Fibroblast of villous mesenchyme (primary cell): Measurements from ENCODE around the gene VPS33B.

DNA sequence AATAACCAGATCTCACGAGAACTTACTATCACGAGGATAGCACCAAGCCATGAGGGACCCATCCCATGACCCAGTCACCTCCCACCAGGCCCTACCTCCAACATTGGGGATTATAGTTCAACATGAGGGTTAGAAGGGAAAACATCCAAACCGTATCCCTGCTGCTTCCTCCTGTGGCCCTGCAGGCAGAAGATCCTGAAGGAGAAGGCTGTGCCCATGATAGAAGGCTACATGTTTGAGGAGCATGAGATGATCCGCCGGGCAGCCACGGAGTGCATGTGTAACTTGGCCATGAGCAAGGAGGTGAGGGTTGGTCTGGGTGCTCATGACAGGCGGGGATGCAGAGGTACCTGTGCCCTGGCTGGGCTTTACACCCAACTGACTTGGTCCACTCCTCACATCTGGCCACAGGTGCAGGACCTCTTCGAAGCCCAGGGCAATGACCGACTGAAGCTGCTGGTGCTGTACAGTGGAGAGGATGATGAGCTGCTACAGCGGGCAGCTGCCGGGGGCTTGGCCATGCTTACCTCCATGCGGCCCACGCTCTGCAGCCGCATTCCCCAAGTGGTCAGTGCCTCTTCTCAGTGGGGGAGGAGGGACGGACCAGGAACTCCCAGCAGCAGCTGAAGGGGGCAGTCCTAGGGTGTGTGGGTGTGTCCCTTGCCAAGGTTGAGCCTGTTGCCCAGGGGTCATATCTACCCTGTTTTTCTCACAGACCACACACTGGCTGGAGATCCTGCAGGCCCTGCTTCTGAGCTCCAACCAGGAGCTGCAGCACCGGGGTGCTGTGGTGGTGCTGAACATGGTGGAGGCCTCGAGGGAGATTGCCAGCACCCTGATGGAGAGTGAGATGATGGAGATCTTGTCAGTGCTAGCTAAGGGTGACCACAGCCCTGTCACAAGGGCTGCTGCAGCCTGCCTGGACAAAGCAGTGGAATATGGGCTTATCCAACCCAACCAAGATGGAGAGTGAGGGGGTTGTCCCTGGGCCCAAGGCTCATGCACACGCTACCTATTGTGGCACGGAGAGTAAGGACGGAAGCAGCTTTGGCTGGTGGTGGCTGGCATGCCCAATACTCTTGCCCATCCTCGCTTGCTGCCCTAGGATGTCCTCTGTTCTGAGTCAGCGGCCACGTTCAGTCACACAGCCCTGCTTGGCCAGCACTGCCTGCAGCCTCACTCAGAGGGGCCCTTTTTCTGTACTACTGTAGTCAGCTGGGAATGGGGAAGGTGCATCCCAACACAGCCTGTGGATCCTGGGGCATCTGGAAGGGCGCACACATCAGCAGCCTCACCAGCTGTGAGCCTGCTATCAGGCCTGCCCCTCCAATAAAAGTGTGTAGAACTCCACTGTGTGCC, 1.5 kb upstream of the RCCD1 start:
- CAGE, long polyA plus RNA: no peak

DNA sequence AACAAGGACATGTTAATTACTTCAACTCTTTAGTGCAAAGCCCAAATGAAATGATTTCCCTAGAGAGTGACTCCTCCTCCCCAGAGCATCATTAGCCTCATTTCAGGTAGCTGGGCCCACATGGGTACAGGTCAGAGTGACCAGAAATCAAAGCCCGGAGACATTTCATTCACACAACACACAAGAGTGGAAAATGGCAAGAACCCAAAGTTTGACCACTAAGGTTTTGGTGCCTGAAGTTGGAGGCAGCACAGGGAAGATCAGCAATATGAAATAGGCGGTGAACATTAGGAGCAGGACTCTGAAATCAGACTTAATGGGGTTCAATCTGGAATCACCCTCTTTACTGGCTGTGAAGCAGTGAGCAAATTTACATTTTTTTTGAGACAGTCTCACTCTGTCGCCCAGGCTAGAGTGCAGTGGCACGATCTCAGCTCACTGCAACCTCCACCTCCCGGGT, 19.6 kb downstream of the PRC1 start:
- CAGE, long polyA plus RNA: no peak

DNA sequence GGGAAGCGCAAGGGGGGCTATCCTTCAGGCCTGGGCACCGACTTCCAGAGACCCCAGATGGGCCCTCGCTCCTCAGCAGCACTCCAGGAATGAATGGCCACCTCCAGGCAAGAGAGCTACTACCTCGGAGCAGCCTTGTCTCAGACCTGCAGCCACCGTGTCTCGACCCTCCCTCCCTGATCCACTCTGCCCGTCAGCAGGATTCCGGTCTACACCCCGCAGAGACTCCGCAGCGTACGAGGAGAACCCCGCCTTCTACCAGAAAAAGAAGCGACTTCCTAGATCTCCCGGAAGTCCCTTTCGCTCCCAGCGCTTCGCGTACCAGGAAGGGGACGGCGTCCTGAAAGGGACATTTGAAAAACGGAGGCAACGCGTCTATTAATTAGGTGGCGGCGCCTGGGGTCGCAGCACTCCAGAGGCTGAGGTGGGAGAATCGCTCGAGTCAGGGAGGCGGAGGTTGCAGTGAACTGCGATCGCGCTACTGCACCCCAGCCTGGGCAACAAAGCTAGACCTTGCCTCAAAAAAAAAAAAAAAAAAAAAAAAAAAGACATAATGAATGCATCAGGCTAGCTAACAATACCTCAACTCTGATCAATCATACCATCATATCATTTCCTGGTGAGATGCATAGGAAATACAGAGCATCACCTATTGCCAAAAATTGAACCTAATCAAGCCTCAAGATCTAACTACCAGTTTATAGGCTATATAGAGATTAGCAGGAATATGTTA, at the start of gene VPS33B:
Gene VPS33B (minus strand): TSS at position 278 of the 733 bp plus-strand sequence.
- CAGE, long polyA plus RNA: no peak

DNA sequence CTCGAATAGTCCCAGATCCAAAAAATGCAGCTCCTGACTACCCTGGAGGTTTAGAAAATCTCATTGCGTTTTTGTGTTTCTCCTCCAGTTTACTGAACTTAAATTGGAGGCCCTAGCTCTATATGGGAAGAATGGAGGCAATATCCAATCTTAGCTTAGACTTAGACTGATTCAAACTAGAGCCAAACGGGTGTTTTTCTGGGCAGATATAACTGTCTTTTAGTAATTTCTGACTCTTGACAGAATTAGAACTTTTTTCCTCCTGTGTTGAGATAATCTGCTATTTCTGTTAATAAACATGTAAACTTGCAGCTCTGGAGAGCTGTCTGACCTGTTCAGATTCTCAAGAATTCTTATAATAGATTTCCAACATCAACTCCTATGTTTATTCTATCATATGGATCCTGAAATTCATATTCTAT, 357.2 kb upstream of the SLCO3A1 start:
- CAGE, long polyA plus RNA: no peak

- CAGE, long polyA plus RNA: no peak
These were observed 294.5 kb upstream of the SLCO3A1 start for GRCh38 chr15:91558921-91559523.

DNA sequence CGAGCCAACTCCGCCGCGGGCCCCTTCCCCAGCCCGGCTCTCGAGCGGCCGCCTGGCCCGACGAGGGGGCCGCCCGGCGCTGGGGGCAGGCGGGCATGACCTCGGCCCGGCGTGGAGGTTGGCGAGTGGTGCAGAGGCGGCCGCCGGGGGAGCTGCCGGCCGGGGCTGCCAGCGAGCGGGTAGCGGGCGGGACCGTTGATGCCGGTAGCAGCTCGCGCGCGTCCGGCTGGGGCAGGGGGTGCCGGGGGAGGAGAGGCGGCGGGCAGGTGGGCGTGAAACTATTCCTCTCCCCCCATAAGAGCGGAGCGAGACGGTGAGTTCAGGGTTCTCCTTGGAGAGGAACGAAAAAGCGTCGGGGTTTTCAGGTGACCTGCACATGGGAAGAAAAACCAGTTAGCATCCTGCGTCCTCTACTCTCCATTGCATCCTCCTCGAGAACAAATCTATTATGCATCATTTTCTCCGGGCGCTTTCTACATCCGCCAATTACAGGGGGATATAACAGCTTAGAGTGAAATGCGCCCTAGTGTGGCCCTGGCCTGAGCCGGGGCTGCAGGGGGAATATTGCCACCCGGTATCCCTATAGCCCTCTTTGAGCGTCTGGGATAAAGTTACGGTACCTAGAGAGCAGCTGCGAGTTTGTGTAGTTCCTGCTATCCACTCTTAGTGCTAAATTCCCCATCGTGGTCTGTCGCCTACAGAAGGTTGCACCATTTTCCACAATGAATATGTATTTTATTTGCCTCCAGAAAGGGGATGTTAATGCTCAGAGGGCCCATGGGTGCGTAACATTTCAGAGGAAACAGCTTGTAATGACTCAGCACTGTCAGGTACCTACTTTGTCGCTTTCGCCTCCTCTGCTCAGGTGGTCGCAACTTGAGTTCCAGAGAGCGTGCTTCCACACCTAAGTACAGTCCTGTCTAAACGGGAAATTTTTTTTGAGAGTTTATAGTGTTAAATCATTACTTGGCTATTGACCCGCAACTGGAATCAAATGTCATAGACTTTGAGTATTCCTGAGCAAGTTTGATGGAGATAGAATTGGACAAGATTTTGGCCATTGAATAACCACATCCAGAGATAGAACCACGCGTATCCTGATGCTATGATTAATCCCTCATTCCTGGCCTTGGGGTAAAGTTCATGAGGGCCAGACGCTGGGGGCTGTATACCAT, 977 bp downstream of the SLCO3A1 start:
- CAGE, long polyA plus RNA: no peak

DNA sequence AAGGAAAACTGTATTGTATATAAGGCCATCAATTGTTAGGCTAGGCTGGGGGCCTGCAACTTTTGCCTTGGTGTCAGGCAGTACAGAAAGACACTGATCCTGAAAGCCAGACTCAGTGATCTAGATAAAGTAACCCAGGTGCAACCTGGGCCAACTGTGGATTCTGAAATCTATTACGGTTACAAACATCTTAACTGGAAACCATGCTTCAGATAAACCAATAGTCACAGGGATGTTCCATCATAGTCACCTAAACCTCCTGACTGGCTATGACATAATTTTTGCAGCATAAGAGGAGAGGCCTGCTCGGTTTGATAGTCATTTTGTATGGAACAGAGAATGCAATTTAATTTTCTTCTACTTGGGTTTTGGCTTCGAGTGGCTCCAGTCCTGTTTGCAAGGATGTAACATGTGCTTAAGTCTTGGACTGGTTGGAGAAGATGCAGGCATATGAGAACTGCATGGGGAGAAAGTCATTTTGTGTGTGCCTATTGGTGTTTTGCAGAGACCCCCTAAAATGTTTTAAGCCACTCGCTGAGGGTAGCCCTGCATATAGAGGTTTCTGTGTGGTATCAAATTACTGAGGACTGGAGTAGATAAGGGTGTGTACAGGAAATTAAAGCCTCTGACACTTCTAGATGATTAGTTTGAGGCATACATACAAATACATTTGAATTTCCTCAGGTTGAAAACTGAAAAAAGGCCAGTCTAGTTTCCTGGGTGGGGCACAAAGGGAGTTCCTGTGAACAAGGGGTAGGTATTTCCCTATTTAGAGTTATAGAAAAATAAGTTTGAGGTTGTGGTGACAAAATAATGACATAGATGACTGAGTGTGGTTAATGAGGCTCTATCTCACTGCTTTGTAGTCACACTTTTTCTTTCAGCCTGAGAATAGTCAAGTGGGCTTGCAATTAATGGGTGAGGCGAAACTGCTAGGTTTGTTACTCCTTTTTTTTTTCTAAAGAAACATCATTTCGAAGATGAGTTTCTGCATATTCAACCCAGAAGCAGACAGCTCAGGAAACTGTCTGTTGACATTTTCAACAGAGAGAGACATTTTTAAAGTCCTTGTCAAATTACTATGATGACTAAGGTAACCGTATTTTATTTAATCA, 4.0 kb downstream of the SLCO3A1 start:
- CAGE, long polyA plus RNA: no peak

DNA sequence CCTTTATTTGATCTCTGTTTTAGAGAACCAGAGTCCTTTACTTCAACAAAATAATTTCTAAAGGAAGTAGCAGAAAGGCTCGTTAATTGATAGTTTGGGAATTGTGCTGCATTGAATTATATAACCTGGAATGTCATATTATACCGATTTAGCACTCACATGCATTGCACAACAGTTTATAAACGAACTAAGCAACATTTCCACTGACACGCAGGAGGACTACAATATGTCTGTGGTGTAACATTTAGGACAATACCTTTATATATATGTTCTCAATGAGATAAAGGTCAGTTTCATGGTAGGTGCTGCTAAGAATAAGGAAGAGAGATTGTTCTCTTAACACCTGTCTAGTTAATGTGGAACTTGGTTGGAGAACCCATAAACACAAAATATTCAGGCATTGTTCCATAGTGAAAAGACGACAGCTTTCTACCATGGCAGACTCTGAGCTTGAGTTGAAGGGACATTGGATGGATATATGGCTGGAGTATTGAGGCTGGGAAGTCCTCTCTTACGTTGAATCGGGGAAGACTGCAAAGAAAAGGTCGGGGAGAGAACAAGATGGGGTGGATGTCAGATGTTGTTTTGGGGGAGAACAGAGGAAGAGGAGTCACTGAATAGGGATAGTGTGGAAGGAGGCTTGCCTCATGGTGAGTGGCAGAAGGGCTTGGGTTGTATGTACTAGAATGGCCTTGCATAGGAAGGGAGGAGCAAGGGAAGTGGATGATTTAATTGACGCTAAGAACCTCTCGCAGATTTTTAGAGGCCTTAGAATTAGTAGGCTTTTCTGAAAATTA, 153.6 kb downstream of the SLCO3A1 start:
- CAGE, long polyA plus RNA: no peak

DNA sequence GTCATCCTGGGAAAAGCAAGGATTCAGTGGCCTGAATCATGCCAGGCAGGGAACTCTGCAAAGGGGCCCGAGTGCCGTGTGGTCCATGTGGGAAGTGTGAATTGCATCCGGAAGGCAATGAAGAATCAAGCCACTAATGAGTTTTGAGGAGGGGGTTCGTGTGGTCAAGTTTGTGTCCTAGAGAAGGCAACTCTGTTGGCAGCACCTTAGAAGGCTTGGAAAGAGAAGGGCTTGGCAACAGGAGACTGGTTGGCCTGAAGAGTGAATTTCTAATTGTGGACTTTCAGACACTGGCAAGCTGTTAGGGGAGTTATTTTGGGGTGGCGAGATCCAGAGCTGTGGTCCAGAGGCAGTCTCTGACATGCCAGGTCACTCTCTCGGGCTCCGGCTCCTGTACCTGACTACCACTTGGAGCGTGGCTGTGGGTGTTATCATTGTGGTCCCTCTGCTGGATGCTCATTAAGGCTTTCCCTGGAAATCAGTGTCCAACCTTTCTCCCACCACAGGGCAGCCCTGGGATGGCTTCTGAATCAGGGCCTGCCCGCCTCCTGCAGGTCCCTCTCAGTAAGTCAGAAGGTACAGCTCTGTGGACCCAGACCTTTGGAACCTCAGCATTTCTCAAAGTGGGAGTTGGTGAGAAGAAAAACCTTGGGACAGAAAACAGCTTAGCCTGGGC, 209.0 kb downstream of the SLCO3A1 start:
- CAGE, long polyA plus RNA: no peak

GRCh38 chr15:92088630-92089018, 235.1 kb downstream of the SLCO3A1 start:
- CAGE, long polyA plus RNA: no peak

DNA sequence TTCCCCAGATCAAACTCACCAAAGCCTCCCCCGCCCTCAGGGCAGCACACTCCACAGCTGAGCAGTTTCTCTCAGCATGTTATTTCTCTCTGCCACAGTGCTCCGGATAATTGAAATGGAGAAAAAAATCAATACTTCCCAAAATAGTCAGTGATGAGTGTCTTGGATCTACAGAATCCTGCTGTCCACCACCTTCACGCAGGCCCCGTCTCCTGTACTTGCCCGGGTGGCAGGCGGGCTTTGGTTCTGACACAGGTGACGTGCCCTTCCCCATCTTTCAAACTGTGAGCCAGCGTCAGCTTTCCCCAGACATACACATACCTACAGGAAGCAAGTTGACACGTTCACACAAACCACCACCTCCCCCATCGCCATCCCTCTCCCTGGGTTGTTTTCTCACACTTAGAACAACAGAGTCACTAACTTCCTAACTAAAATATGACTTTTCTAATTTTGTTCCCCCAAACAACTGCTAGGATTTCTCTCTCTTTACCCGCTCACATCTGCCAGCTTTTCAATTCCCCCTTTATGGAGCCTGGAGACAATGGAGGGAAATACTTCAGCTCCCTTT, 248.2 kb downstream of the SLCO3A1 start:
- CAGE, long polyA plus RNA: no peak

DNA sequence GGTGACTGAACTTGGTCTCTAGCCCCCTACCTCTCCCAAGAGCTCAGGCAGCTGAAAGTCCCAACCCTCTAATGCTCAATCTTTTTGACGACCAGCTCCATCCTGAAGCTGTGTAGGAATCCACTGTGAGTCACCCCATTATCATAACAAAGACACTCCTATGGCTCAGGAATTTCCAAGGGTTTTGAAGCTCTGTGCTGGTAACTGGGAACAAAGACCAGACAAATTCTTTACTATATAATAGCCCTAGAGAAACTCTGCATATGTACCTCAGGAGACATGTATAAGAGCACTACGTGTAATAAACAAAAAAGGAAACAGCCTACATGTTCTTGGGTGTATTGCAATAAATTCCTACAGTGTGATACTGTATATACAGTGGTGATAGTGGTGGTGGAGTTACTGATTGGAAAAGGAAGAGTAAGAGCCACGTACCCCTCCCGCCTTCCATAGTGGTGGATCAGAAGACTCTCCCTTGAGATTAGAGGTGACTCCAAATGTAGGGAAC, 116.6 kb downstream of the ST8SIA2 start:
- CAGE, long polyA plus RNA: no peak

- CAGE, long polyA plus RNA: no peak
These were observed 60.4 kb downstream of the FAM174B start for GRCh38 chr15:92595225-92595594.

DNA sequence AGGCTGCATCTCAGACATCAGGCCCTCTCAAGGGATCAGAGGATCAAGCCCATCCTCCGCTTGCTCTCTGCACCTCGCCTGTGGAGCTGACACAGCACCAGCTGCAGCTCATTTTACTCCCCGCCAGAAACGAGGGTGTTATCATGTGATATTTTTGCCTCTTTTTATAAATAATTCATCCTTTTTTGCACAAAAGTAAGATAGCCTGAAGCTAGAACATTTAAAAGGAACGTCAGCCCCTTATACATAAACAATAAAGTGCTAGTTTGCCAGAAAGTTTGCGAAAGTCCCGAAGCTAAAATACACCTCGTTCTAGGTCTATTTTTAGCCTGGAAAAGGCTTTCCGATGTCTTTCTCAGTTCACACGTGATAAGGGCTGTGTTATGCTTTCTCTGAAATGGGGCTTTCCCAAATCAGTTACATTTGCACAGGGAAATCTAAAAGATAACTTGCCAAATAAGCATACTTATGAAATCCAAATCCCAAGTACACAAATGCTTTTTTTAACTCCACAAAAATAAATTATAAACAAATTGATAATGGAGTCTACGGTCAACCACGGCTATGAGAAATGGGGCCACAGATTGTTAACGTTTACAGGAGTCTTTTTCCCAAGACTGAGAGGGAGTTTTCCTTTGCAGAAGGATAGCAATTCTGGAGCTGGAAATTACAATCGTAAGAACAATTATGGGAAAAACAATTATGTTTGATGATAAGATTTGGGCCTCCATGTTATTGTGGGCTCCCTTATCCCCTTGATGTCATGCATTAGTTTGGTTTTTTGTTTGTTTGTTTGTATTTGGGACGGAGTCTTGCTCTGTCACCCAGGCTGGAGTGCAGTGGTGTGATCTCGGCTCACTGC, 9.8 kb upstream of the FAM174B start:
- CAGE, long polyA plus RNA: no peak

- CAGE, long polyA plus RNA: no peak
These were observed 90.4 kb upstream of the CHD2 start for GRCh38 chr15:92809304-92810448.

GRCh38 chr15:92832817-92833574, 67.1 kb upstream of the CHD2 start:
- CAGE, long polyA plus RNA: no peak

DNA sequence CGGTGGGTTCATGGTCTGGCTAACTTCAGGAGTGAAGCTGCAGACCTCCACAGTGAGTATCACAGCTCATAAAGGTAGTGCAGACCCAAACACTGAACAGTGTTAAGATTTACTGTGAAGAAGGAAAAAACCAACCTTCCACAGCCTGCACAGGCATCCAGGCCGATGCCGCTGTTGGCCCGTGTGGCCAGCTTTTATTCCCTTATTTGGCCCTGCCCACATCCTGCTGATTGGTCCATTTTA, 50.0 kb upstream of the CHD2 start:
- CAGE, long polyA plus RNA: no peak

DNA sequence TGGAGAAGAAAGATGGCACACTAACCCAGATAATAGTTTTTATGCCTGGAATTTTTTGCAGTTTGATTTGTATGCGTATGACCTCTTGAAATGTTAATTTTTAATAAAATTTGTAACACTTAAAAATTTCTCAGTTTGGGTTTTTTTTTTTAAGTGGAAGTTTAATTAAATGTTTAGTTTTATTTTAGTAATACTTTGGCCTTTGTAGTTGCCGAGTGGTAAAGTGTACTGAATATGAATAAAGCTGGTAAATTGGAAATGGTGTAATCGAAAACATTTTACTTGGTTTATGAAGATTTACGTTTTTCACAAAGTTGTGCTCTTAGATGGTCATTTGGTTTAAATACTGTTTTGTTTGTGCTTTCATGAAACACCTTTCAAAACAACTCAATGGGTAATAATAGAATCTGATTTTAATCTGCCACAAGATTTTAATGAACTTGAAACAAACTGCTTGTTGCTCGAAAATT, 2.1 kb upstream of the CHD2 start:
- CAGE, long polyA plus RNA: no peak

GRCh38 chr15:92949505-92950295, 49.6 kb downstream of the CHD2 start:
- CAGE, long polyA plus RNA: no peak

DNA sequence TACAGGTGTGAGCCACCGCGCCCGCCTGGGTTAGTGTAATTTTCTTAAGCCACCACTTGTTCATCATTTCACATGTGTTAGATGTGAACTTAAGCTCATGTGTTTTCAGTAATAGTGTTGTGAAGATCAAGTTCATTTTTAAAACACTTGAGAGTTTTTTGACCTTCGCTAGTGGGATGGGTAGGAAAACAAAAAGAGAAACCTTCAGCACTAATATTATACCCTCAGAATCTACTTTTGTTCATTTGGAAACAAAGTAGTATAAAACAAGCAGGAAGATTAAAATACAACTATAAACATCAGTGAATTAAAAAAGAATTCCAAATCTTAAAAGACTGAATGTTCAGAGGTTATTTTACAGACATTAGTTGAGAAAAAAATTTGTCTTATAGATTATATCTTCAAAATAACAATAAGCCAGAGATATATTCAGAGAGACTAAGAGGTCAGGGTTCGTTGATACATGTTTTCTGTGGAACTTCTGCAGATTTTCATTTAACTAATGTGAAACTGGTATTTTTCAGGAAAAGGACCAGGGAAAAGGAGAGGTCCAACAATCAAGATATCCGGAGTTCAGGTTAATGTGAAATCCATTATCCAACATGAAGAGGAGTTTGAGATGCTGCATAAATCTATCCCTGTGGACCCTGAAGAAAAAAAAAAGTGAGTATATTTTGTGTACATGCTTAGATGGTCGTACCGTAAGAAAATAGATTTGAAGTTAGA, 92.4 kb downstream of the RGMA start:
- CAGE, long polyA plus RNA: no peak